Brain (tissue), 1 donor: ENCODE results near the genes RNF125, MEP1B and DTNA.

DNA sequence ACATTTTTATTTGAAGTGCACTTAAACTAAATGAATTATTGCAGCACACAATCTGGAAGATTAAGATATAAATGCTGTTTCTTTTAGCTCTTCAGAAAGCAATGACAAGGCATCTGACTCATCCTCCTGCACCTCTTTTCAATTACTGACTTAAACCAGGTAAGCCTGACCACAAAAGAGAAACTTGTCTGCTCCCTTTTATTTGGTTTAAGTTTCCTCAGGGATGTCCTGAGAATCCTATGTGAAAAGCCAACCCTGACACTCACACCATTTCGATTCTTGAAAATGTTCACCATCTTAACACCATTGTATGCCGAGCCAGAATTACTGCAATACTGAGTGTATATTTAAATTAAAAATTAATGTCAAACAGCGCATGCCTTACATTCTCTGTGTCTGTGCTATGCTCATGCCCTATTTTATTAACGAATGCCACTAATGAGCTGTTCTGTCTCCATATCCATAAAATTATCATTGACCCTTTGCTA lies 859 bp upstream of the DSC2 start:
- RRBS, result no CpG with 5 or more reads among the region's 4 CpGs

GRCh38 chr18:31157073-31157690 lies 5.5 kb downstream of the DSC1 start:
- RRBS, result no CpG with 5 or more reads among the region's 7 CpGs

- RRBS, result no CpG with 5 or more reads among the region's 3 CpGs
These were observed 43.4 kb upstream of the DSC1 start for GRCh38 chr18:31206013-31206415.

- RRBS, result no CpG with 5 or more reads among the region's 5 CpGs
These were observed 23.0 kb upstream of the DSG3 start for GRCh38 chr18:31424492-31424917.

DNA sequence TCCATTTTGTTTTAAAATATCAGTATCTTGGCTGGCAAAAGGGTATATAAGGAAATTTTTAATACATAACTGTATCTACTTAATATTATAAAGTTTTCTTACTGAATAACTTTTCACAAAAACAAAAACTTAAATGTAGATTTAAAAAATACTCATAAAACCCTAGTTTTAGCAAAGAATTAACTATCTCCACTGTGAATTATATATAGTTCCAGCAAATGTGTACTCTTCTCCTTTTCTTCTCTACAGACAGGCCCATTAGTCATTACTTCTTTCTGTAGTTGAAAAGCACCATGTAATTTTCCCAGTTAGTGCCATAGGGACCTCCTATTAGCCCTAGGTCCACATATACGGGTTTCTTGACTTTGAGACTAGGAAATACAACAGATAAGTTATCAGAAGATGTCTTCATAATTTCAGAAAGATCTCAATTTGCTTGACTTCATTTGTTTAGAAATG lies 31.0 kb downstream of the TTR start:
- RRBS, result no CpG with 5 or more reads among the region's 1 CpG

GRCh38 chr18:31658771-31659420 lies 25.5 kb downstream of the B4GALT6 start:
- RRBS, result no CpG with 5 or more reads among the region's 6 CpGs

DNA sequence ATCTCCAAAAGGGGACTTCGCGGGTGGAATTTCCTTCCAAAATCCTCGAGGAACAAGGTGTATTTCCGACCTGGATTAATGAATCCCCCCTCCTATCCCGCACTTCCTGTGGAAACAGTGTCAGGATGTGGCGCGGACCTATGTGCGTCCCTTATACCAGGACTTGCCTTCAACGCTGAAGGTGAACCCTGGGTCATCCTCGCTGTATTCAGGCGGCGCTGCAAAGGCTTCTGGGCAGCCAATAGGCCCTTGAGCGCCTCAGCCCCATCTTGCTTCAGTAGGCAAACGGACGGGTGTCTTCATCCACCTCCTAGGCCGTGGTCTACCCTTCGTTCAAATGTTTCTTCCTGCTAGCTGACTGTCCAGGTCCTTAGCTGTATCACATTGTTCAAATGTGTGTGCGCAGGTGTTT lies 1.4 kb upstream of the B4GALT6 start:
- RRBS, result no CpG with 5 or more reads among the region's 18 CpGs

GRCh38 chr18:32018032-32019205 lies at the start of gene RNF125:
Gene RNF125 (plus strand): TSS chr18:32018825.
- RRBS, result 1% methylated on average over 7 of the region's 73 CpGs

DNA sequence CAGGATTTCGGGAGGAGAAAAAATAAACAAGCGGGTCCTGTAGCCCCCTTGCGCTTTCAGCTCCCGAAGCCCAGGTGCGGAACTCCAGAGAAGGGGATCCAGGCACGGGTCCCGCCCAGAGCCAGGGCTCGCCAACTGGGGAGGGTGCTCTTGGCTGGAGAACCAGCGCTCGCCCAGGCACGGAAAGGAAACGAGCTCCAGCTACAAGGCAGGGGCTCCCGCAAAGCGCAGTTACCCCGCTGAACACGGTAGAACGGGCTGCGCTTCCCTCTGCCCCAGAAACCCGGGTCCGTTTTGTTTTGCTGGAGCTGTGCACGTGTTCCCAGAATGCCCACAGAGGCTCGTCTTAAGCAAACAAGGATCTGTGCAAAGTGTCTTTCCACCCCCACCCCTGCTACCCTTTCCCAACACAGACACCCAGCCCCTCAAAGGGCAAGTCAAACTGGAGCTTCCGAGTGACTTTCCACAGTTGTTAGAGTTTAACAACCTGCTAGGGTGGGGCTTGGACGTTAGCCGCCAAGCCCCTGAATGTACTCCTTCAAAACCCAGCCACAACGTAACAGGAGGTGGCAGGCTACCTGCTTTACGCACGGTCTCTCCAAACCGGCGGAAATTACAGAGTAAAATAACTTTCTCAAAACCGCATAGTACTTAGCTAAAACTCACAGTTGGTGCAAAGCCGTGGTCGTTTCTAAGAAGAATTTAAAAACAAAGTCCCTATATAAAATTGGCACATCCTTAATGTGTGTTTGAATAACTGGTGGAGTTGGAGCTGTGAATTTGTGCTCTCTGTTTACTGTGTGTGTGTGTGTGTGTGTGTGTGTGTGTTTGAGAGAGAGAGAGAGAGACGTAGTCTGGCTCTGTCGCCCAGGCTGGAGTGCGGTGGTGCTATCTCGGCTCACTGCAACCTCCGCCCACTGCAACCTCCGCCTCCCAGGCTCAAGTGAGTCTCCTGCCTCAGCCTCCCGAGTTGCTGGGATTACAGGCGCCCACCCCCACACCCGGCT lies 884 bp downstream of the RNF125 start:
- RRBS, result no CpG with 5 or more reads among the region's 42 CpGs

DNA sequence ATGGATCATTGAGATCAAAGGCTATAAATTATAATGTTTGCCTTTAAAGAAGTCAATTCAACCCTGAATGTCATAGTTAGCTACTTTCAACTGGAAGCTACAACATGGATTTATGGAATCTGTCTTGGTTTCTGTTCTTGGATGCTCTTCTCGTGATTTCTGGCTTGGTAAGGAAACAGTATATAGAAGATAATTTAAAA lies at the start of gene MEP1B:
Gene MEP1B (plus strand): TSS at position 73 of the 200 bp plus-strand sequence.
- RRBS, result no CpG with 5 or more reads among the region's 1 CpG

GRCh38 chr18:32201972-32202542 lies 12.2 kb downstream of the MEP1B start:
- RRBS, result no CpG with 5 or more reads among the region's 2 CpGs

- RRBS, result no CpG with 5 or more reads among the region's 4 CpGs
These were observed 109.8 kb downstream of the GAREM1 start for GRCh38 chr18:32360705-32361361.

DNA sequence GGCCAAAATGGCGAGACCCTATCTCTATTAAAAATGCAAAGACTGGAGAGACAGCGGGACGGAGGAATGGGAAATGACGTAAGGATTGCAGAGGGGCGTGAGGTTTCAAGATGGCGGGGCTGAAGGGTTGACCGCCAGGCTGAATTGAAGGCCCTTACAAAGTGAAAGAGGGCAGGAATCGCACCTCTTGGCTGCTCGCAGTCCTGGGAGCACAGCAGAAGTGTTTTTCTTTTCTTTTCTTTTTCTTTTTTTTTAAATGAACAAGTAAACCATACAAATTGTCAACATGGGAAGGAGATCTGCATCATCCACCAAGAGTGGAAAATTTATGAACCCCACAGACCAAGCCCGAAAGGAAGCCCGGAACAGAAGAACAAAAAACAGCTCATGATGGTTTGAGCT lies 40.9 kb upstream of the GAREM1 start:
- RRBS, result no CpG with 5 or more reads among the region's 11 CpGs

GRCh38 chr18:34330410-34330711 lies 105.6 kb upstream of the NOL4 start:
- RRBS, result no CpG with 5 or more reads among the region's 2 CpGs

DNA sequence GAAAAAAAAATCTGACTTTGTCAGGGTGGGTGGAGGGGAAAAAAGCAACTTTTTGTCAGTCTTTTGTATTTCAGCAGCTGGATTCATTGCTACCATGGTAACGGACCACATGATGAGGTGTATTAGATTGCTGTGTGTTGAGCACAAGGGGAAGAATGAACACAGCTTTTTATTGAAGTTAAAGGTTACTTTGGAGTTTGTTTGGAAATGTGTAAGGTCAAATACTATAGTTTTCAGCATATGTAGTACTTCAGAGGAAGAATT lies at the start of gene DTNA:
Gene DTNA (plus strand): TSS at position 152 of the 264 bp plus-strand sequence.
- RRBS, result no CpG with 5 or more reads among the region's 1 CpG

DNA sequence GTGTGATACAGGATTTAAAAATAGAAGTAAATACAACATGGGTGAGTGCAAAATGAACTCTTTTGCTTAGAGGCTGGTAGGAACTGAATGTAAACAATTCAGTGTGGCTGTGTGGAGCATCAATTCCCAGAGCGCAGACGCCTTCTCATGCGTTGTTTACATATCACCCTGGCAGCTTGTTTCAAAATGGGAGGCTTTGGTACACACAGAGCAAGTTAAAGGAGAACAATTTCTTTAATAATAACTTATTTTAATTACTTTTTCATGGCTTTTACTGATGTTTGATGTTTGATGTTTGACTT lies 916 bp downstream of the DTNA start:
- RRBS, result no CpG with 5 or more reads among the region's 3 CpGs

GRCh38 chr18:34807980-34808674 lies 98.0 kb downstream of the DTNA start:
- RRBS, result no CpG with 5 or more reads among the region's 4 CpGs

DNA sequence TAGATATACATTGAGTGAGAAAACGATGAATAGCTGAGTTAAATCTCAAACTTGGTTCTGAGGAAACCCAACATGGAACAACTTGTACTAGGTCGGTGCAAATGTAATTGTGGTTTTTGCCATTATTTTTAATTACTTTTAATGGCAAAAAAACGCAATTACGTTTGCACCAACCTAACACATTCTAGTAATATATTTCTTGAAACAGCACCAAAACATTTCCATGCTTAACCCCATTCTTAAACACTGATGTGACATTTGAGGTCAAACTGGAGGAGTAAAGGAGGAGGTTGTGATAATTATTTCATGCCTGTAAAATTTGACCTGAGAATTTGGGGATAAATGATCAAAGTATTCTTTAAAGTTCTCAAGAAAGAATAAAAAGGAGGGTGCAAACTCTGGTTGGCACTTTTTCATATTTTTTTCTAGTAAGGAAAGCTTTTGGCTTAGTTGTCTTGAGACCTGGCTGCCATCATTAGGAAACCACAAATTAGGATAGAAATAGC lies 143.0 kb downstream of the DTNA start:
- RRBS, result no CpG with 5 or more reads among the region's 4 CpGs

DNA sequence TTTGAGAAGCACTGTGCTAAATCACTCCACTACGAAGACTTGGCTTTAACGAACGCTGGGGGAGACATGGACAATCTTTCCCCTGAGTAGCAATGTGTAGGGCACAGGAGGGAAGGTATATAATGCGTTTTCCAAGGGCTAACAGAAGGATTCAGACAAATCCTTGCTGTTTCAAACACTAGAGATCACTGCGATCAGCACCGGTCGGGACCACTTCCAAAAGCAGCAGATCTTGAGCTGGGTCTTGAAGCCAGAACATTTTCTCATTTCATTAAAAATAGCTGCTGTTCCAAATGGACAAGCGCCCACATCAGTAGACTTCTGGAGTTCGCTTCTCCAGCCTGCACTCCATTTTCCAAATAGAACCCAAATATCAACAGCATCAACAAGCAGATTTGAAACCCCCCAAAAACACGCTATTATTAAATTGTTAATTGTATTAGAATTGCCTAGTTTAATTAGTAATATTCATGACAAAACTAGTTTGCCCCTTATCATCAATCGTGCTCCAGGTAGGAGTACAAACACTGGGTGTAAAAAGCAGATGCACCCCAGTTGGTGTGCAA lies 65.0 kb upstream of the MAPRE2 start:
- RRBS, result no CpG with 5 or more reads among the region's 11 CpGs